ENCODE measurements around a stretch of chr20.

DNA sequence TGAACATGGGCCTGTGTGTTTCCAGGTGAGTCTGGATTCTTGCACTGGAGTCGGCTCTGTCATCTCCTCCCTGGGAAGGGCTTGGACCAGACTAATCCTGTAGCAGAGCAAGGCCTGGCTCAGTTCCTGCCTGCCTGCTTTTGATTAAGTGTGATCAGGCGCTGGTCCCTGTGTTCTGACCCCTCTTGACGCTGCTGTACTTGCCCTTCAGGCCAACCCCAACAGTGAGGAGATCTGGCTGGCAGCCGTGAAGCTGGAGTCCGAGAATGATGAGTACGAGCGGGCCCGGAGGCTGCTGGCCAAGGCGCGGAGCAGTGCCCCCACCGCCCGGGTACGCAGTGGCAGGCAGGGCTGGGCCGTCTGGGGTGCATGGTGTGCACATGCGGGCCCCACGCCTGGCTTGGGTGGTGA lies 10.2 kb upstream of the C20orf204 start:
- RRBS, result 96% methylated on average over 5 of the region's 16 CpGs

- RRBS, result 43% methylated on average over 1 of the region's 23 CpGs
Observed at GRCh38 chr20:64077705-64078625, 1.4 kb downstream of the RGS19 start.

GRCh38 chr20:64091639-64092471 lies 7.7 kb upstream of the LKAAEAR1 start:
- RRBS, result 12% methylated on average over 10 of the region's 31 CpGs

- RRBS, result no CpG with 5 or more reads among the region's 4 CpGs
Observed at GRCh38 chr20:64258727-64259366, 3.3 kb downstream of the PCMTD2 start.